Measurements from ENCODE around the genes REC114, INSYN1 and PML.

DNA sequence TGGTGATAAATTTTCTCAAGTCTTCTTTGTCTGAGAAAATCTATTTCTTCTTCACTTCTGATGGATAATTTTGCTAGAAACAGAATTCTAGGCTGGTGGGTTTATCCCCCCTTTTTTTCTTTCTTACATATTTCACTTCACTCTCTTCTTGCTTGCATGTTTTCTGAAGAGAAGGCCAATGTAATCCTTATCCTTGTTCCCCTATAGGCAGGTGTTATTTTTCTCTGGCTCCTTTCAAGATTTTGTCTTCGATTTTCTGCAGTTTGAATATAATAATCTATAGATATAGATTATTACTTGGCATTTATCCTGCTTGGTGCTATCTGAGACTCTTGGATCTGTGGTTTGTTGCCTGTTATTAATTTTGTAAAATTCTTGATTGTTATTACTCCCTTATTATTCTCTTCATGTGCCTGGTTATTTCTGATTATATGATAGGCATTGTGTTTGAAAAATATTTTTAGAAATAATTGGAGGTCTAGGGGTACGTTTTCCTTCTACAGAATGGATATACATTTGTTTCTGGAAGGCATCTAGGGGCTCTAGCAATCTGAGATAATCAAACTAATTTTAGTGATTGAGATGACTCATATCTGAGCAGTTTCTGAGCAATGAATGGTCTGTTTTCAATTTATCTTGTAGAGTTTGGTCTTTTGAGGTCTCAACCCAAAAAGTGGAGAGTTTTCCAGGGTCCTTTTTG is 14.8 kb upstream of the CELF6 start:
- PRO-cap: no peak

DNA sequence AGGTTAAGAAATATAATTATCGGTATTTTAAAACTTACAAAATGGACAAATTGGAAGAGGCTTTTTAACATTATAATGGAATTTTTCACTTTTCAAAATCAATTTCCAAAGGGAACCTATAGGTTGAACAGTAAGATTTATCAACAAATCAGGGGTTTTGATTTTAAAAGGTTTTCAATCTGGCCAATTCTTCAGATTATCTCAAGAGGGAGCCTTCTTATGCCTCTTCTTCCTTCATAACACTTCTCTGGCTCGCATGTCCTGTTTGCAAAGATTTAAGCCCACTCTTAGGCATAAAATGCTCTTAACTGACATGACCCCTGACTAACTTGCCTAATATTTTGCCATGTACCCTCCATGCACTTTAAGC is 1.3 kb upstream of the ARIH1 start:
- PRO-cap: no peak

- PRO-cap: no peak
These were observed 11.6 kb downstream of the ARIH1 start for GRCh38 chr15:72485769-72486135.

GRCh38 chr15:72538501-72539591 is 64.7 kb downstream of the ARIH1 start:
- PRO-cap: no peak

DNA sequence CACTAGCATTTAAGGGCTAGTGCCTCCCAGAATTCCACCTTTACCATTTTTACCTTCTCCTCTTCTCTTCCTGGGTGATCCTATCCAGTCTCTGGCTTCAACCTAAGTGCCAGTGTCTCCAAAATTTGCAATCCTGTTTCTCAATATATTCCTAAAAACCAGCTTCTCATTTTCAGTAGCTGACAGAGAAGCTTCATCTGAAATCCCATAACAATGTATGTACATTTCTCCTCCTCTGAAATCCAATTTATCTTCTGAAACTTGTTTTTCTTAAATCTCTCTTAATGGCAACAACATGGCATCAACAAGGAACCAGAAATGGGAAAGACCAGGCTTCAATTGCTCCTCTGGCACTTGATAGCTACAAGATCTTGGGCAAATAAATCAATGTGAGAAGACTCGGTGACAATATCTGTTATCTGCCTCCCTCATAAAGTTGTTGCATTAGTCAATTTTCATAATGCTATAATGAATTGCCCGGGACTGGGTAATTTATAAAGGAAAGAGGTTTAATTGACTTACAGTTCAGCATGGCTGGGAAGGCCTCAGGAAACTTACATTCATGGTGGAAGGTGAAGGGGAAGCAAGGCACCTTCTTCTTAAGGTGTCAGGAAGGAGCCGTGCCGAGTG is 3.8 kb downstream of the ADPGK start:
- PRO-cap: no peak

DNA sequence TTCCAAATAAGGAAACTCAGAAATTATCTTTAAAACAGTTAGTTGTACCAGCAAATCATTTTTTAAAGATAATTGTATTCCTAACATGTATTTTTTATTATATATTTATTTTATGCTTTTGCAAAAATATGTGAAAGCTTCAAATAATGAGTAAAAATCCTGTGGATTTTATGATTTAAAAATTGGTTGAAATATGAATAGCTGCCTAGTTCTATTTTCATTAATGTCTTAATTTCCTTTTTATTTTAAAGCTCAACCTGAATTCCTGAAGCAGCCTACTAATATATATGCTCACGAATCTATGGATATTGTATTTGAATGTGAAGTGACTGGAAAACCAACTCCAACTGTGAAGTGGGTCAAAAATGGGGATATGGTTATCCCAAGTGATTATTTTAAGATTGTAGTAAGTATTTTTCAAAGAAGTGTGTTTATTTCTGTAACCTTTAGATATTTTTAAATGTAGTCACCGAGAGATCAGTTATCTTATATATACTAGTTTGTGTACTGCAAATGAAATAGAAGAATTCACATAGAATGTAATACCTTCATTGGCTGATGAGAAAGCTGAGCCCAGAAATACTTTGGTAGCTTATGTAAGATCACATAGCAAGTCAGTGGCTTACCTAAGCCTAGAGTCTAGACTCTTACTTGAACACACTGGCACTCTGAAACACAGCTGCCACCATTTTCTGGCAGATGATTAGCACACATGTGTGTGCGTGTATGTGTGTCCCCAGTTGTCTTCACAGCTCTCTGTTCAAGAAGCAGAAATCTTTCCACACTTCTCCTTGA is 124.1 kb downstream of the NEO1 start:
- PRO-cap: no peak

- PRO-cap: no peak
These were observed 129.4 kb downstream of the NEO1 start for GRCh38 chr15:73181453-73182355.

DNA sequence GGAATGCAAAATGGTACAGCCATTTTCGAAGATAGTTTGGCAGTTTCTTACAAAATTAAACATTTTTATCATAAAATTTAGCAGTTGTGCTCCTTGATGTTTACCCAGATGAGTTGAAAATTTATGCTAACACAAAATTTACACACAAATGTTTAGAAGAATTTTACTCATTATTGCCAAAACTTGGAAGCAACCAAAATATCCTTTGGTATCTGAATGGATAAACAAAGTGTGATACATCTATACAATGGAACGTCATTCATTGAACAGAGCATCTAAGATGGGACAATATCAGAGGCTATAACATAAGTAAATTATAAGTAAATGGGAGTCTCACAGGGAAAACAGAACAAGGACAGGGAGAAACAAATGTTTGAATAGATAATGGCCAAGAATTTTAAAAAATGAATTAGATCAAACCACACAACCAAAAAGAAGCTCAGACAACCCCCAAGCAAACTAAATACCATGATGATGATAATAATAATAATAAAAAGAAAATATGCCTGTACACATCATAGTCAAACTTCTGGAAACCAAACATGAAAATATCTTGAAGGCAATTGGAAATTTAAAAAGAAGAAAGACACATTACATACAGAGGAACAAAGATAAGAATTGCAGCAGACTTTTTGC is 133.4 kb downstream of the NEO1 start:
- PRO-cap: no peak

- PRO-cap: no peak
These were observed 5.7 kb upstream of the HCN4 start for GRCh38 chr15:73374479-73374776.

- PRO-cap: no peak
These were observed at the start of gene REC114 for GRCh38 chr15:73442690-73443455. Gene REC114, plus strand, starts transcription at chr15:73443164.

DNA sequence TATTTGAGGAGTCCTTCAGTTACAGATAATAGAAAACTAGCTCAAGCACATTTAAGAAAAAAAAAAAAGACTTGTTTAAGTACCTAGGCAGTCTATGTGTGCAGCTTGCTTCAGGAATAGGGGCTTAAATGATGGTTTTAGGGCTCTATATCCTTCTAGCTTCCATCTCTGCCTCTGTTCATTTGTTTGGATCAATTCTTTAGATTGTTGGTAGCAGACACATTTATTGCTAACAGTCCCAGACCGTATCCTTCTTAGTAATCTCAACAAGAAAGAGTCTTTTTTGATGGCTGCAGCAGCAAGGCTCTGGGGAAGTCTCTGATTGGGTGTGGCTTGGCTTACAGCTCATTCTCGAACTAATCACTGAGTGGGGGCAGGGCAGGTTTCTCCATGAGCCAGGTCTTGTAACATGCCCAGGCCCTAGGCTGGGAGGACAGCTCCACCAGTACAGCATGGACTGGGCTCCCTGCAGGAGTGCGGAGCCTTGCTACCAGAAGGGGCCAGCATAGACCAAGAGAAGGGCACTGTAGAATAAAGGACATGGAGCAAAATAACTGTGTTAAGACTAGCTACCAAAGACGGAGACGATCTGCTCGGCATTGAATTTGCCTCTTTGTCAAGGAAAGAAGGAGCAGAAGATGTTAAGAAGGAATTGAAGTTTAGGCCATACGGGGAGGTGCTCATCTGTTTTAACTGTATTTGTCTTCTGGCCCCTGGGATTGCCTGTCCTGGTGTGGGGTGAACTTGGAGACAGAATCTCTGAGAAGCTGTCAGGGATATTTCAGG is 7.2 kb downstream of the CD276 start:
- PRO-cap: no peak

DNA sequence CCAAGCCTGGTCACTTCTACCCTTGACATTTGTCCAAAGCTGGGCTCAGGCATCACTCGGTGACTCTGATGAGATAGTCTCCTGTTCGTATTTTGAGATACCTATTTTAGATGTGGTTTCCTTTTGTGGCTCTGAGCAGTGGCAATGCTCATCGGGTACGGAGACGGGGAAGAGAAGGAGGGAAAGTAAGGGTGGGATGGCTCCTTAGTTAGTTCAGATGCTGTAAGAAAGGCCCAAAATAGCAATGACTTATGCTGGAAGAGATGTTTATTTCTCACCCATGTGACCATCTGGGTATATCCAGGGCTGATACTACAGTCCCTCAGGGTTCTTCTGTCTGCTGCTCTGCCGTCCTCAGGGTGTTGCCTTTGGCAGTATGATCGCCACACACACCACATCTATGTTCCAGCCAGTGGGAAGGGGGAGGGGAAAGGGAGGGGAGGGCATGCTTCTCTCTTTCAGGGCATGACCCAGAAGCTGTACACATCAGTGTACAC is 10.1 kb downstream of the CD276 start:
- PRO-cap: no peak

GRCh38 chr15:73731472-73731858 is 21.7 kb downstream of the INSYN1 start:
- PRO-cap: no peak

DNA sequence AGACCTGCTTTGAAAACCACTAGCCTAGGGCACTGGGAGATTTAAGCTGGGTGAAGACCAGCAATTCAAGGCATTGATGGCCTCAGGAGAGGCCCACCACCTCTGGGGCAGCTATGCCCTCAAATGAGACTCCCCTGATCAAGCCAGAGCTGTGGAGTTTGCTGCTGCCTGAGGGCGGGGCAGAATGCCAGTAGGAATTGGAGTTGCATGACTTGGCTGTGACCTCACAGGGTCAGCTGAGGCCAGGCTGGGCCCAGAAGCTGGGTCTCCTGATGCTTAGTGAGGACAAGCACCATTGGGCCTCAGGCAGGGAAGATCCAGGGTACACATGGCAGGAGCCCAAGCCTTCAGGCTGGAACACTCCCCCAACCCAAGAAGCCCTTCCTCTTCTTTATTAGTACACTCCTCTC is 10.2 kb downstream of the INSYN1 start:
- PRO-cap: no peak

GRCh38 chr15:73753051-73753603 is at the start of gene INSYN1:
Gene INSYN1, minus strand, starts transcription at chr15:73753351.
- PRO-cap: unidirectional peak, minus-strand start at chr15:73753295

- PRO-cap: bidirectional peak, plus-strand start at chr15:73994791, minus-strand start at chr15:73994608
These were observed at the start of gene PML for GRCh38 chr15:73994208-73995203. Gene PML, plus strand, starts transcription at chr15:73994716.

GRCh38 chr15:74156489-74156927 is 17.0 kb upstream of the ISLR start:
- PRO-cap: no peak

DNA sequence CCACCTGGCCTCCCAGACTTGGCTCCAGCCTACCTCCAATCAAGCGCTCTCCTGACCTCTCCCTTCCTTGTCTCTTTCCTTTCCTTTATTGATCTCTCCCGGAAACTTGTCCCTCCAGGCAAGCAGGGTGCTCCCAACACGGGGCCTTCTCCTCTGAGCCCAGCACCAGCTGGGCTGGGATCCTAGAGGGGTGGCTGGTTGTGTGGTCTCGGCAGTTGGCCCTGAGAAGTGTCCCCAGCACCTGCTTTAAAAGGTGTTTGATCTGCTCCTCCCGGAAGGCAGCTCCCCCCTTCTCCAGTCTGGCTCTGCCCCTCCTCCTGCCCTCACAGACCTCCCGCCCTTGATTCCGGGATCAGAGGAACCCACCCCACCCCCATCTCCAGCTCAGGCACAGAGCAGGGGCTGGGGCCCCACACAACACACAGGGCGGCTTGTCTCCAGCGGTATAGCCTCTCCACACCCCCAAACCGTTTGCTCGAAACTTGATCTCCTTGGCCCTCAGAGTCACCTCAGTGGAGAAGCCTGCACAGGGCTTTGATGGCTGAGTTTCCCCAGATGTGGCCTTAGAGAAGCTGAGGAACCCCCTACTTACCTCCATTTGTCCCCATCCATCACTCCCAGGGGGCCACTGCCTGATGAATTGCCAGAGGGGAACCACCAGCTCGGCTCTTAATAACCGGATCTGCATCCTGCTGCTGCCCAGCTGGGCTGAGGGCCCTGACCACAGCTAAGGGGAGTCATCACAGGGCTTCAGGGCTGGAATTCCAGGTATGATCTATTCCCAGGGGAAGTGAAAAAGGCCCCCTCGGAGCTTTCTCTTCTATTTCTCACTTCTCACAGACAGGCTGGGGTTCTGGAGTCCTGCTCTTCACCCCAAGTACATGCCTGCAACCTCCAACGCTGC is 6.4 kb upstream of the STRA6 start:
- PRO-cap: no peak

GRCh38 chr15:74250953-74251797 is 15.0 kb downstream of the CCDC33 start:
- PRO-cap: no peak

GRCh38 chr15:74422423-74423060 is 11.2 kb downstream of the SEMA7A start:
- PRO-cap: no peak